ENCODE measurements around a stretch of chr6.

DNA sequence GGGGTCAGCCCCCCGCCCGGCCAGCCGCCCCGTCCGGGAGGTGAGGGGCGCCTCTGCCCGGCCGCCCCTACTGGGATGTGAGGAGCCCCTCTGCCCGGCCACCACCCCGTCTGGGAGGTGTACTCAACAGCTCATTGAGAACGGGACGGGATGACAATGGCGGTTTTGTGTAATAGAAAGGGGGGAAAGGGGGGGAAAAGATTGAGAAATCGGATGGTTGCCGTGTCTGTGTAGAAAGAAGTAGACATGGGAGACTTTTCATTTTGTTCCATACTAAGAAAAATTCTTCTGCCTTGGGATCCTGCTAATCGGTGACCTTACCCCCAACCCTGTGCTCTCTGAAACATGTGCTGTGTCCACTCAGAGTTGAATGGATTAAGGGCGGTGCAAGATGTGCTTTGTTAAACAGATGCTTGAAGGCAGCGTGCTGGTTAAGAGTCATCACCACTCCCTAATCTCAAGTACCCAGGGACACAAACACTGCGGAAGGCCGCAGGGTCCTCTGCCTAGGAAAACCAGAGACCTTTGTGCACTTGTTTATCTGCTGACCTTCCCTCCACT lies 1.3 kb downstream of the RMND1 start:
- RRBS = no CpG with 5 or more reads among the region's 20 CpGs

GRCh38 chr6:151455715-151456306 lies 3.5 kb downstream of the ARMT1 start:
- RRBS = no CpG with 5 or more reads among the region's 10 CpGs

GRCh38 chr6:151873022-151873439 lies 65.5 kb downstream of the ESR1 start:
- RRBS = no CpG with 5 or more reads among the region's 2 CpGs

- RRBS = no CpG with 5 or more reads among the region's 4 CpGs
These were observed 289.4 kb downstream of the ESR1 start for GRCh38 chr6:152096807-152097321.

GRCh38 chr6:152130307-152130901 lies 322.9 kb downstream of the ESR1 start:
- RRBS = no CpG with 5 or more reads among the region's 4 CpGs

DNA sequence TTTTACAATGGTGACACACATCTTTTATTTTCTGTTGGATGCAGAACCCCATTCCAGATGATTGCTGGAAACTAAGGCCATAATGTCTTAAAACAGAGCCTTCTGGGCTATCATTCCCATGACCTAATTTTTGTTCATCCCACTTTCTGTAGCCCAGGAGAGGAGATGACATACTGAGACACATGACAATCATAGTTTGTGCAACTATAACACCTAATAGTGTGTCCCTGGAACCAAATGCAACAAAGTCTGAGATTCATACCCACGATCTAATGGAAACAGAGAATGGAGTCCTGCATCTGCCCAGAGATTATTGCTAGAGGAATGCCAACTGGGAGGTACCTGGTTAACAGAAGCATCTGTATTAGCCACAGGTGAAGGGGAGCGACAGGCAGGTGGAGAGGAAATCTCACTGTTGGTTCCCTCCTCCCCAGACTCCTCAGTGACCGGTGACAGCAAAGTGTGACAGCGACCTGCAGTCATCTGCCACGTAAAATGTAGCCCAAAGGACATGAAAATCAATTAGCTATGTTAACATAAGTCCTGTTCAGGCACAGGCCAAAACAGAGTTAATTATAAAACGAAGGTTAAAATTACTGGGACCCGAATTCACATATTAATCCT lies 336.8 kb downstream of the SYNE1 start:
- RRBS = no CpG with 5 or more reads among the region's 7 CpGs

GRCh38 chr6:152331161-152331979 lies 305.8 kb downstream of the SYNE1 start:
- RRBS = no CpG with 5 or more reads among the region's 13 CpGs

DNA sequence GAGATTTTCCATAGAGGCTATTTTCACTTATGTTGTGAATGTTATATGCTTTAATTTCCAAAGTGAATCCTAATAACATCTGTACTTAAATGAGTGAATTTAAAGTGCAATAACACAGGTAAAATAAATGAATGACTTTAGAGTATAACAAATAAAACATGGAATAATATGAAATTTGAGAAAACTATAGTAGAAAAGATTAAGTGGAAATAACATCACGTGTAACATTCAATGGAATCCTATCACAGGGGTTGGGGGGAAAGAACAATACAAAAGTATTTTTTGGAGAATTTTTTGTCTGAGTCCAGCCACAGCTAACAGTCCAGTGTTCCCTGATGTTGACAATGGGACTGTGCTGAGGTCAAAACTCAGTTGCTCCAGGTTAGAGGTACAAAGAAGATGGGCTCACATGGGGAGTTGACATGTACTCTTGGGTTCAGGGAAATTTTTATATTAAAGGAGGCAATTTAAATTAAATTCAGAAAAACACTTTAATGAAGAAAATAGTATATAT lies 887 bp downstream of the MYCT1 start:
- RRBS = no CpG with 5 or more reads among the region's 1 CpG

DNA sequence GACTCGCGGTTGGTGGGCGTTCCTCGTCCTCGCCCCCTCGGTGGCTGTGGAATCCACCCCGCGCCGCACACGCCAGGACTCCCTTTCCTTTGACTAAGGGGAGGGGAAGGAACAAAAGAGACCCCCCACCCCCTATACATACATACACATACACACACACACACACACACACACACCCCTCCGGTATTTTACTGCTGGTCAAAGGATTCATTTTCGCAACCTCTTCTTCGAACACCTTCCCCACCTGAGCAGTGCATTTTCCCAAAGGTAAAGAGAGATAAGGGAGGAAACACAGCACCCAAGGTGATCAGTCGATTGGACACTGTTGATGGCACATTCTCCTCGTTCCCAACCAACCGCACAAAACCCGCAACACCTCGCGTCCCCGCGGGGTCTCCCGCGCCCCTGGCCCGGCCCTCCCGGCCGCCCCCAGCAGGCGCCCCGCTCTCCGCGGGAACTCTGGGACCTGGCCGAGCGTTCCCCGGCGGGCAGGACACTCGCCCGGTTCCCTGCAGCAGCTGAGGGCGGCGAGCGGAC lies 680 bp downstream of the RGS17 start:
- RRBS = 2% methylated on average over 13 of the region's 39 CpGs

GRCh38 chr6:153134324-153134634 lies 3.2 kb upstream of the RGS17 start:
- RRBS = no CpG with 5 or more reads among the region's 13 CpGs

GRCh38 chr6:154164426-154164822 lies 125.4 kb downstream of the OPRM1 start:
- RRBS = no CpG with 5 or more reads among the region's 5 CpGs

GRCh38 chr6:154256936-154257630 lies 99.5 kb downstream of the IPCEF1 start:
- RRBS = no CpG with 5 or more reads among the region's 3 CpGs

DNA sequence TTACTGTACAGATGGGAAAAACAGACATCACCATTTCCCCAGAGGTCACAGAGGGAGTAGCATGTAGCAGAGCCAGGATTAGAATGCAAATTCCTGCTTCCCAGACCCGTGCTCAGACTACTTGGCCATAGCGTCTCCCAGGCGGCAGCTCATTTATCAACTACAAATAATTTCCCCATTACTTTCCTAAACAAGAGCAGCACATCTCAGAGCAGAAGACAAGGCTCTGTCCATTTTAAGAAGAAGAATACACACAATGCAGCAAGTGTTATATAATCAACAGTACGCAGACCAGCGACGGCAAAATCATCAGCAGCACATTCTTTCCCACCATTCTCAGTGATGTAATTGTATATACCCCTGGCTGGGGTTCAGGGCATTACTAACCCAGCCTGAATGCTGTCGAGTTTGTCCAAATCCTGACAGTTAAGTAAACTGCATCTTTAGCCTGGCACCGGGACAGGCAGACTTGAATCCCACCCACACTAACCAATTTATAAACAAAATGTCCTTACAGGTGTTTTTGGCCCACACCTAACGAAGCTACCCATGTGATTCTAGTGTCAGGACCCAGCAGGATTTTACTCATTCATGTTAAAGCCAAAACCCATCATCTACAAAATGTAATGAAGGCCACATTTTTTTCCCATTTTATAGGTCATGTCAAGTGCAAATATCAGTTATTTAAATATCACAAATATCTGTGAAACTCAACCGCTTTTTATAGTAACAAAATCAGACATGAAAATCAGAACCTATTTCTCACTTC lies 61.8 kb downstream of the CNKSR3 start:
- RRBS = no CpG with 5 or more reads among the region's 10 CpGs

- RRBS = no CpG with 5 or more reads among the region's 18 CpGs
These were observed 32.3 kb downstream of the CNKSR3 start for GRCh38 chr6:154477697-154479152.

GRCh38 chr6:154526852-154527497 lies 16.5 kb upstream of the CNKSR3 start:
- RRBS = no CpG with 5 or more reads among the region's 2 CpGs

DNA sequence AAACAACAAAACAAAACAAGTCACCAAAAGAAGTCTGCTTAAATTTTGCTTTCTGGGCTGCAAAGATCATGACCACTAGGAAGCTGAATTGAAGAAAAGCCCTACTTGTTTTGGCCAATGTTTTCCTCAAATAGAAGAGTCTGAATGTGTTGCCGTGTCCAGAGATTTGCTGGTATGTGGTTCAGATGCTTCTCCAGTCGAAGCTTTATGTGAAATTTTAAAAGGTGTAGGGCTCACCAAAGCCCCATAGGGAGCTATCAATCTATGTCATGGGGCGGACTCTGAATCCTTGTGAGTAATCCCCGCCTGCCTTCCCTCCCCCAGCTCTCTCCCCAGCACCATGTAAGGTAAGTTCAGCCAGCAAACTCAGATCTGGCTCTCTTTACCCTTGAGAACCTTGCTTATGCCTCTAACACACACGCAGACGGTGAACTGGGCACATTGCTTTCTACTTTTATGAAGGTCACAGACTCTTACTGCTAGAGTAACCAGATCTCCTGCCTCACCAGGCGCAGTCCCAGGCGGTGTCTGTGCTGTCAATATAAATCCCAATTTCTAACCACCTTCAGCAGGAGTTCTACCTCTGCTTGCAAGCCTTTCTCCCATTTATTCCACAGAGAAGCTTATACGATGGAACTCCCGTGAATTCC lies 82.6 kb upstream of the CNKSR3 start:
- RRBS = no CpG with 5 or more reads among the region's 10 CpGs

DNA sequence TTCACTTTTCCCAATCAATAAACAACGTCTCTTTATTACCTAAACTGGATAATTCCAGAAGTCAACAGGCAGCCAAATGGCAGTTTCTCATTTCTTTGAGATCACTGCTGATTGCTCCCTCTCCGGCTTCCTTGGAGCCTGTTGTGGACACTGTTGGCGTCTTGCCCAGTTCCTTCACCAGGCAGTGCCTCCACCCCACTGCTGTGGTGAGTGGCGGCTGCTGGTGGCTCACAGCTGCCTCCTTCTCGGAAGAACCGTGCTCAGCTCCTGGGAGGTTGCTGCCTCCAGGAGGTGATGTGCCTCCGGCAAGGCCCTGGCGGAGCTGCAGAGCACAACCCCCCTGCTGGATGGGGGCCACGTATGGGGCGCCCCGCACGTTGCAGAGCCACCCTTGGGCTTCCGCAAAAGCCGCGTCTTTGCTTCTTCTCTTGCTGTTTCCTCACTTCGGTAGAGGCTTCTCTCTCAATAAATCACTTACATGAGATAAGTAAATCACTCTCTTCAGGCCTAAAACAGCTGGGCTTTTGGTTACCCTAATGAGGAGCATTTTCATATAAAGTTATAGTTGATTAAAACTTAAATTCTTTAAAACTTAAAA lies 105.2 kb upstream of the CNKSR3 start:
- RRBS = no CpG with 5 or more reads among the region's 16 CpGs

DNA sequence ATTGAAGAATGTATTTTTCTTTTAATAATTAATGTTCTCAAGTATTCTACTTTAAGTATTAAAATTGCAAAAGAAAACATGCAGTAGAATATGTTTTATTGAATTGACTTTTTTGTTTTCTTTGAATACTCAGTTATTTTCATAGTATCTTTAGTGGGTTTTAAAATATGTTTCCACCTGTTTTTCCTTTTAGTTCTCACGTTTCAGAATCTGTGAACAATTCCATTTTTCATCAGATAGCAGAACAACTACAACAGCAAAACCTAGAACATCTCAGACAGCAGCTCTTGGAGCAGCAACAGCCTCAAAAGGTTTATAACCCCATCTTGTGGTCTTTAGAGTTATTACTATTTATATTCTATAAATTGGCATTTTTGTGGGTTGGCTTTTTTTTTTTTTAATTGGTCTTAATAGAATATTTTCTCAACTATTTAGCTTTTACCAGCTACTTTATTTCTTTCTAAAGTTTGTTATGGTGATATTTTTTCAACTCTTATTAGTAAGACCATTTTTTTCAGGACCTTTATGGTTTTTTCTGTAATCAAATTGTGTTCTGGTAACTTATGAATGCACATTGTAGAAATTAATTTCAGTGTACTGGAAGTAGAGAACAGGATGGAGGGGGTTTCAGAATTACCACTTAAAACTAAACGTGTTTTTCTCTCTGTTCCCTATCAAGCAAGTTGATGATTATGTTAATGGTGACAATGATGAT lies 72.1 kb downstream of the SCAF8 start:
- RRBS = no CpG with 5 or more reads among the region's 2 CpGs

DNA sequence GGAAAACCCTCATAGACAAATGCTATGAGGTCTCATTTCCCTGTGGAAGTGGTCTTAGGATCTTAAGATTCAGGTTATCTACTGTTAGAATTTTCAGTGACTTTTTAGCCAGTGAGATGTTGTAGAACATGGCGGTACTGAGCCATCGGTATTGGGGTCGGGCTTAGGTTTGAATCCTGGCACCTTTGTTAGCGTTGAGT lies 118.7 kb upstream of the CLDN20 start:
- RRBS = no CpG with 5 or more reads among the region's 4 CpGs

DNA sequence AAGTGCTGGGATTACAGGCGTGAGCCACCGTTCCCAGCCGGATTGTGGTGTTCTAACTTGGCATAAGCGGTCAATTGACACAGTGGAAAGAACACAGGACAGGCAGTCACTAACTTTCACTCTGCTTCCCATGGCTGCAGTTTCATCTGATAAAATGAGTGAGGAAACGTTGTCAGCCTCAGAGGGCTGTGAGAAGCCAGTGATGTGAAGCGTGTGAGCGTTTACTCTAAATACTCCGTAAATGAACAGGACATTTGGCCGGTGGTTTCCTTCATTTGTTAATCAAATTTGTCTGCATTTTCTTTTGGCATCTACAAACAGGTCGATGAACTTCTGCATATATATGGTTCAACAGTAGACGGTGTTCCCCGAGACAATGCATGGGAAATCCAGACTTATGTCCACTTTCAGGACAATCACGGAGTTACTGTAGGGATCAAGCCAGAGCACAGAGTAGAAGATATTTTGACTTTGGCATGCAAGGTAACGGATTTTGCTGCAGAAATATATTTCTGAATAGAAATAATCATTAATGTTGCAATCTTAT lies 87.2 kb upstream of the CLDN20 start:
- RRBS = no CpG with 5 or more reads among the region's 14 CpGs